Temporal lobe (tissue), 2 donors: ENCODE data around the genes KASH5, GFY, PRR12 and IRF3.

DNA sequence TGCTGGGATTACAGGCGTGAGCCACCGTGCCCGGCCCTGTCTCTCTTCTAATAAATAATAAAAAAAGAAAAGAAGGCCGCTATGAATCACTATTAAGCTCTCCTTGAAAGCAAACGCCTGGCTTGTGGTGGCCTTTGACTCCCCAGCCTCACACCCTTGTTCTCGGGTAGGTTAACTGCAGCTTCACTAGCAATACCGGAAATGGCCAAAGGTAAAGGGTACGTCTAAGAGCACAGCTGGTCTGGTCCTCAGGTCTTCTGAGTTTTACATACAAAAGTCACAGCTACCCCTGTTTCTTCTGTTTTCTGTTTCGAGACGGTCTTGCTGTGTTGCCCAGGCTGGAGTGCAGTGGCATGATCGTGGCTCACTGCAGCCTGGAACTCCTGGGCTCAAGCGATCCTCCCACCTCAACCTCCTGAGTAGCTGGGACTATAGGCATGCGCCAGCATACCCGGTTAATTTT, 67.9 kb downstream of the TRPM4 start:
- RAMPAGE, long total RNA, result no peak

DNA sequence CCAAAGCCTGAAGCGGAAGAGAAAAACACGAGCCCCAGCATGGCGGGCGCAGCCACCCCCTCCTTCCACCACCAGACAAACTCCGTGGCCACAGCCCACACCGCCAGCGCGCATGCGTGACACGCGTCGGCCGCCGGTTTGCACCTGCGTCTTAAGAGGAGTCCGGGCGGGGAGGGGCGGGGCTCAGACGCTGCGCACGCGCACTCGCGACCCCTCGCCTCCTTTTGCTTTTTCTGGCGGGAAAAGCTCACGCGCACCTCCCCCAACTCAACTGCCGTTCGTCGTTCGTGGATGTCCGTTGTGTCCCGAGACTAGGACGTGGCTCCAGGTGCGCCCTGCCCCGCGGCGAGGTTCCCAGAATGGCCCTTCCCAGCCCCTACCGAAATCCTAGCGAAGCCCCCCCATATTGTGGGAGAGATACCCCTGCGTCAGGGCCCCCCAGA, at the start of gene KASH5:
Gene KASH5, plus strand, starts transcription at position 250 of the 443 bp plus-strand sequence.
- RAMPAGE, long total RNA, result no peak

DNA sequence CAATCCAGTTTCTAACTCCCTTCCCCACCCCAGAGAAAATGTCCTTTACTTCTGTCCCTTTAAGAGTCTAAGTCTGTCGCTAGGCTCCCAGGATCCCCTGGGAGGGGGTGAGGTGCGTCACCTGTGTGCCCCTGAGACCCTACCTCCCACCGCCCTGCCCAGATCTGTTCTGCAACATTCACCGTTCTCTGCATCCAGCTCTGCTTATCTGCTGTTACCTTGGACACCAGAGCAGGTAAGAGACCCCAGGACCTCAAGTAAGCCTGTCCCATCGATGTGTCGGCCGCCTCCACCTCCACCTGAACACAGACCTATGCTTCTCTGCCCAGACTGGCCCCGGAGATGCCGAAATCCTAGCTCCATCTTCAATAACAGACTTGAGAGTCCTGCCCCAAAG, at the start of gene GFY:
Gene GFY, plus strand, starts transcription at position 134 of the 397 bp plus-strand sequence.
- RAMPAGE, long total RNA, result no peak

DNA sequence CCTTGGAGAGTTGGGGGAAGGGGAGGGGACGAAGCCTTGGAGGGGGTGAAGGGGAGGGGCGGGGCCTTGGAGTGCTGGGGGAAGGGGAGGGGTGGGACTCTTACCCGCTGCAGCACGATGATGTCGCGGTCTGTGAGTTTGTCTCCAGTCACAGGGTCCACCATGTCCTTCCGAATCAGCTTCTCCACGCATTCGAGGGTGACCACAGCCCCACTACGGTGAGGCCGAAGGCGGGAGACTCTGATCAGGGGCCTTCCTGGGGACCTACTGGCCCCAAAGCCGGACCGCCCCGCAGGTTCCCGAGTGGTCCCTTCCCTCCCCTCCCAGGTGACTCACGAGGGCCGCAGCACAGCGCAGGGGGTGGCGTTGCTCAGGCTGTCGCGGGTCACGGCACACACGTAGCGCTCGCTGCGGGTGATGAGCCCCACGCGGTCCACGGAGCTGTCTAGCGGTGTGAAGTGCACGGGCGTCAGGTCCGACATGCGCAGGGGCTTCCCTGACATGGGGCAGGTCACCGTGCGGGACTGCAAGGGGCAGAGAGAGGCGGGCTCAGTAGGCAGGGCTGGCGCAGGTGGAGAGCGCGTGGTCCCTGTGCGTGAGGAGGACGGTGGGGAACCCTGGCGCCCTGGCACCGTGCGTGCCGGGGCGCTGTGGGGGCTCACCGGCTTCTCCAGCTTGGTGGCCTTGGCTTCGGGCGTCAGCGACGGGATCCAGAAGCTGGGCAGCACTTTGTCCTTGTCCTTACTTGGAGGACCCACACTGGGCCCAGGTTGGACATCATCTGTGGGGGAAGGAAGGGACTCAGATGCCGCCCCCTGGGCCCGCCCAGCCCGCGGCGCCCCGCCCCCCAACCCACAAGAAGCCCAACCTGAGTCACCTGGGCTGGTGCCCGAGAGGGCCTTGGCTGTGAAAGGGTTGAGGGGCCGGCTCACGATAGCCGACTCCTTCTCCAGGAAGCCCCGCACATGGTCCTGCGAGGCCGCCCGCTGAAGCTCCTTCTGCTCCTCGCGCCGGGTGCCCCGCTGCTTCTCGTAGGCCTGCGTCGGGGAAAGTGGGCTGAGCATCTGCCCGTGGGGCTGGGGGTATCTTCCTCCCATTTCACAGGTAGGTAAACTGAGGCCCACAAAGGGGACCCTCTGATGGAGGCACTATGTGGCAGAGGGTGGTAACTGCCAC, 23.8 kb downstream of the NOSIP start:
- RAMPAGE, long total RNA, result no peak

DNA sequence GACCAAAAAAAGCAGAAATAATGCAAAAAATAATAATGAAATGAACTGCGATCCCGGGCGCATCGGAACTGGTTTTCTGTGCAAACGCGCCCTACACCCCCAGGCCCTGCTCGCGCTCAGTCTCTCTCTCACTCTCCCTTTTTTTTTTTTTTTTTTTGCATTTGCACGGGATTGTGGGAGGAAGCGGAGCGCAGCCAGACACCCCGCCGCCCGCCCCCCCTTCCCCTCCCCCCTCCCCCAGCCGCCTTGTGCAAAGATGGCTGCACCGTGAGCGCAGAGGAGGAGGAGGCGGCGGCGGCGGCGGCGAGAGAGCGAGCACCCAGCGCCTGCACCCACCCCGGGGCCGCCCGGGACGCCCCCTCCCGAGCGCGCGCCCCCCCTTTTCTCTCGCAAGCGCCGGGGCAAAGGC, at the start of gene PRR12:
Gene PRR12, plus strand, starts transcription at position 229 of the 409 bp plus-strand sequence.
- RAMPAGE, long total RNA, result no peak

DNA sequence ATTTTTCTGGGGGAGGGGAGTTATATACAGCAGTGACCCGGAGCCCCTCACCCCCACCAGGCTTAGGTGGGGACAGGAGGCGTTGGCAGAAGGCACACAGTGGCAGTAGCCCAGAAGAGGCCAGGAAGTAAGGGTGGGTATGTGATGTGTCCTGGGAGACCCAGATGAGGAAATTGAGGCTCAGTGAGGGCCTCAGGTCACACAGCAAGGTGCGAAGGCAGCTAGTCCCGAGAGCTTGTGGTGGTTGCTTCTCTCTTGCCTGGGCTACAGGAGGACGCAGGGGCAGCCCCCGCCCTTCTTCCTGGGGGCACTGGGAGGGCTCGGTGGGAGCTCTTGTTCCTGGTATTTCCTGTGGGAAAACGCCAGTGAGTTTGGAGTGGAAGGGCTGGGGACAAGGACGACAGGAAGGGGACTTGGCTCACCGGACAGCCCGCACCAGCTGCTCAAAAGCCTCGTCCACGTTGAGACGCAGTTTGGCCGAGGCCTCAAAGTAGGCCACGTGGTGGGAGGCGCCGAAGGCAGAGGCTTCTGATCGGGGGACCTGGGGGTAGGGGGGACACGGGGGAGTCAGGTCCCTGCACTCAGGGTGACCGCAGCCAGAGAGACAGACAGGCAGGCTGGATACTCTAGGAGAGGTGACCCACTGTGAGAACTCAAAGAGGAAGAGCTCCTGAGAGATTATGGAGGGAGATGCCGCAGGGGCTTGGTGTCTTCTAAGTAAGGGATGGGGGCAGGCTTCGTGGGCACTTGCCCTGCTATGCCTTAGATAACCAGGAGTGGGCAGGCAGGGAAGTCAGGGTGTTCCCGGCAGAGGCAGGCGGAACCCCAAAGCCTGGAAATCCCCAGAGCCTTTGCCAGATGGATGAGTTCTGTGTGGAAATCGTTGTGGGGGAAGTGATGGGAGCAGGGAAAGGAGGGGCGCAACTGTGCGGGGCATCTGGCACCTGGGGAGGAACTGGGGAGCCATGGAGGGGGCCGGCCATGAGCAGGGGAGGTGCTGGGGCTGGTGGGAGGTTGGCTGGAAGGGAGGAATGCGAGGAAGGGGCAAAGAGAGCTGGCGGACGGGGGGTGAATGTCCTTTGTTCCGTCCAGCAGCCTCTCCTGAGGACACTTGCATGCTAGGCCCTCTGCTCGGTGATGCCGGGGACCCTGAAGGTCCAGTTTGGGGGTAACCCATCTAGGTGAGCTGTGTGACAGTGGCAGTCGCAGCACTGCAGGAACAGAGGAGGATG, 4.2 kb downstream of the RRAS start:
- RAMPAGE, long total RNA, result no peak

DNA sequence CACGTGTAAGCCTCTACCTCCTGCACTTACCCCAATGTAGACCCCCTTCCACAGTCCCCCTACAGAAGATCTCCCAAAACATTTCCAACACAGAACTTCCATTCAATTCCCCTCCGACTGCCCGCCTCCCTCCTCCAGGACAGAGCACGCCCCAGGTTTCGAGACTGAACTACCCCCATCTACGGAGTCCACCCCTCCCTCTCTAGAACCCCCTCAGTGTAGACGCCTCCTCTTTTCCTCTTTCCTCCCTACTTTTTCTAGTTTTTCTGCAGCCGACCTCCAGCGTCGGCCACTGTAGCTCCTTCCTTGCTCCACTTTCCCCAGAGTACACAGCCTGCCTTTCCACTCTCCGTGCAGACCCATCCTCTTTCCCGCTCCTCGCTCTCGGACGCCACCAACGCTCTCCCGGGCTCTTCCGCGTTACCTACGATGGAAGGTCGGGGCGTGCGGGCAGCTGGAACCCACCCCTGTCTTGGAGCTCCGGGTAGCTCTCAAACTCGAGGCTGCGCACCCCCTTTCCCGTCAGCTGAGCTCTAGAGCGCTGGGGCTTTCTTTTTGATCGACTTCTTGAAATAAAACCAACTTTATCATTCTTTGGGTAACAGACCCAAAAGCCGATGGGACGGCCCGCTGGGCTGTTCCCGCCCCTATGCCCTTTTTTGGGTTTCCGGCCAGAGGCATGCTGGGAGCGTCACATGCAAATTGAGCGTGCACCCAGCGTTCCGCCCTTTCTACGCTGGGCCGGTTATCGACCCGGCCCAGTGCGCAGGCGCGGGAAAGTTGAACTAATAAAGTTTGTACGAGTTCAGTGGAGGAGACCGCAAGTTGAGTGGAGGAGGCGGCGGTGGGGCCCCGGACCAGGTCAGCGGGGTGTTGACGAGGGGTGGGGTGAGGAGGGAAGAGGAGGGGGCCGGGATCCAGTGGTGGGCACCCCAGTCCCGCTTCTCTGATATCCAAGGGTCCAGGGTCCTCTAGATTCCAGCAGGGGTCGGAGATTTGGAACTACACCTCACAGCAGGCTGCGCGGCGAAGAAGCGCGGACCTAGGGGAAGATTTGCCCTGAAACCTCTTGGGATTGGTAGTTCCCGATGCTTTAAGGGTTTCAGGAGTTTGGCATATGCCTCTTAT, at the start of gene IRF3:
Gene IRF3, minus strand, starts transcription at position 651 of the 1,128 bp plus-strand sequence.
- RAMPAGE, long total RNA, result no peak

GRCh38 chr19:49673710-49674015, 3.4 kb upstream of the PRMT1 start:
- RAMPAGE, long total RNA, result no peak

DNA sequence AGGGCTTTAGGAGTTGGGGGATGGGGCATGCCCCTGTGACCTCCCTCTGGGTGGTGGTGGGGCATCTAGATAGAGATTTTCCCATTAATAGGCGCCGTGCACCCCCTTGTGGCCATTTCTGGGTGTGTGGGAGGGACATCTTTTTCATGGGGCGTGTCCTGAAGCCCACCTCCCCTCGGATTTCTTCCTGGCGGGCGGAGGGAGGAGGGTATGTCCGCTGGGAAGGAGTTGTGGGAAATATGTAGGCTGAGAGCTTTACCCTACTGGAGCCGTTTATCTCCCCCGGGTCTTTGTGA, 852 bp downstream of the PRMT1 start:
- RAMPAGE, long total RNA, result no peak

- RAMPAGE, long total RNA, result no peak
Observed at GRCh38 chr19:49680461-49681142, 3.5 kb downstream of the PRMT1 start.

GRCh38 chr19:49686154-49686554, 3.2 kb upstream of the ADM5 start:
- RAMPAGE, long total RNA, result no peak

- RAMPAGE, long total RNA, result no peak
Observed at GRCh38 chr19:49687502-49688545, 1.6 kb upstream of the ADM5 start.

DNA sequence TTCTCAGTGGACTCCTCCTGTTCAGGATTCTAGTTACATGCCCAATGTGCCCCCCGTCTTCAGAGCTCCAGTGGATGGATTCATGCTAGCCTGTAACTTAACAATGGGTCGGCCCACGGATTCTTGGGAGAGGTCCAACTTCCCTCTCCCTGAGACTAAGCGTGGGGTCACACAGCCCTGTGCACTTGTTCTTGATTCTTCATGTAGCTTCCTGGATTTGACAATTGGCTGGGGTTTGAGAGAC, 246 bp upstream of the TSKS start:
- RAMPAGE, long total RNA, result no peak

DNA sequence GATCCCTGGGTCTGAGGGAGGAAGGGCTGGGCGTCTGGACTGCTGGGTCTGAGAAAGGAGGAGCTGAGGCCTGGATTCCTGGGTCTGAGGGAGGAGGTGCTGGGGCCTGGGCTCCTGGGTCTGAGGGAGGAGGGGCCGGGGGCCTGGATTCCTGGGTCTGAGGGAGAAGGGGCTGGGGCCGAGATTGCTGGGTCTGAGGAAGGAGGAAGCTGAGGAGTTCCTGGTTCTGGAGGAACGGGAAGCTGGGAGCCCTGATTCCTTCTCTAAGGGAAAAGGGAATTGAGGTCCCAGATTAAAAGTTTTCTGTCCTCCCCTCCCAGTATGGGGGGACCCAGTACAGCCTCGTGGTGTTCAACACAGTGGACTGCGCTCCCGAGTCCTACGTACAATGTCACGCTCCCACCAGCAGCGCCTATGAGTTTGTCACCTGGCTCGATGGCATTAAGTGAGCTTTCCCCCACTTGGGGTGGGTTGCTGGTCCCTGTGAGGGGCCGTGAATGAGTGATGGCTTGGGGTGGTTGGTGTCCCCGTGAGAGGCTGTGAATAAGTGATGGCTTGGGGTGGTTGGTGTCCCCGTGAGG, 853 bp downstream of the MED25 start:
- RAMPAGE, long total RNA, result no peak

GRCh38 chr19:49869540-49870403, 2.4 kb upstream of the PNKP start:
- RAMPAGE, long total RNA, result no peak

GRCh38 chr19:49894886-49895742, 1.6 kb downstream of the IL4I1 start:
- RAMPAGE, long total RNA, result no peak

DNA sequence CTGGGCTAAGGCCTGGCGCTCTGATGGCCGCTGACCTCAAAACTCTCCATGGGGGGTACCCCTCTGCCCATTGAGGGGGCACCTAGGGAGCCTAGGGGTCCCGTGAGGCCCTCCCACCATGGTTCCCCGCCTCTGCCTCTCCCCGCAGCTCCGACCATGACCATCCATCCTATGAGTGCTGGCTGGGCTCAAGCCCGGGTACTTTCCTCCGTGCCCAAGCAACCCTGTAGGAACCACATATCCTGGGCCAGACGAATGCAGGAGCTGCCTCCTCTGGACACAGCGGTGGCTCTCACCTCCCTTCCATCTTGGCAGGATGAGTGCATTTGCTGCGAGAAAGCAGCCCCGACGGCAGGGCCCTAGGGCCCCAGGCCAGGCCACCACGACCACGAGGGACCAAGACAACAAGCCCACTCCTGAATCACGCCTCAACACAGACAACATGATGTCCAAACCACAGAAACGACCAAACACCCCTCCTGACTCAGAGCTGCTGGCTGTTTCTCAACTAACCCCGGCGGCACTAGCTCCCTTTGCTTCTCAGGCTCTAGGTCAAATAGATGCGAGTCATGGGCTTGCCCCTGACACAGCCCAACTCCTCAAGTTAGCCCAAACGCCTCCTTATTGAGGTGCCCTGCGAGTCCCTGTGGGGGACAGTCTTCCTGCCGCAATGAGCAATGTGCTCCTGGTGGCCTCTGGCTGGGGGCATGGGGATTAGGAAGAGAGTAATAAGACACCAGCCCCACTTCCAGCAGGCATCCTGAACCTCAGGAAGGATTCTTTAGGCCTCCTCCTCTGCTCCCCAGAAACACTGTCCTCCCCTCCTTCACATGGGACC, 7.2 kb upstream of the ATF5 start:
- RAMPAGE, long total RNA, result no peak

- RAMPAGE, long total RNA, result no peak
Observed at GRCh38 chr19:49922822-49923832, 5.9 kb upstream of the ATF5 start.

- RAMPAGE, long total RNA, result no peak
Observed at GRCh38 chr19:49927483-49928142, 1.4 kb upstream of the ATF5 start.

DNA sequence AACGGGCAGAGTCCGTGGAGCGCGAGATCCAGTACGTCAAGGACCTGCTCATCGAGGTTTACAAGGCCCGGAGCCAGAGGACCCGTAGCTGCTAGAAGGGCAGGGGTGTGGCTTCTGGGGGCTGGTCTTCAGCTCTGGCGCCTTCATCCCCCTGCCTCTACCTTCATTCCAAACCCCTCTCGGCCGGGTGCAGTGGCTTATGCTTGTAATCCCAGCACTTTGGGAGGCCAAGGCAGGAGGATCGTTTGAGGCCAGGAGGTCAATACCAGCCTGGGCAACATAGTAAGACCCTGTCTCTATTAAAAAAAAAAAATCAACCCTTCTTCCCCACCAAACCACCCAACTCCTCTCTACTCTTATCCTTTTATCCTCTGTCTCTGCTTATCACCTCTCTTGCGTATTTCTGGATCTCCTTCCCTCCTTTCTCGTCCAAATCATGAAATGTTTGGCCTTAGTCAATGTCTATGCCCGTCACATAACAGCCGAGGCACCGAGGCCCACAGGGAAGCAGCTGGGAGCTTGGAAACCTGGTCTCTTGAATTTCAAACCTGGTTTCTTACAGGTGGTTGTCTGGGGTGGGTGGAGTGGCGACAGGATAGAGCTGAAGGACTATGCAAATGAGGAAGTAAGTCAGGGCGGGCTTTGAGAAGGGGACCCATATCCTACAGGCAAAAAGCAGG, 3.8 kb upstream of the NUP62 start:
- RAMPAGE, long total RNA, result no peak